ENCODE measurements around the gene OR6C1.

- PRO-cap: bidirectional peak, plus-strand start at chr12:54259724, minus-strand start at chr12:54259586
Observed at GRCh38 chr12:54258996-54259905, 20.7 kb downstream of the CBX5 start.

DNA sequence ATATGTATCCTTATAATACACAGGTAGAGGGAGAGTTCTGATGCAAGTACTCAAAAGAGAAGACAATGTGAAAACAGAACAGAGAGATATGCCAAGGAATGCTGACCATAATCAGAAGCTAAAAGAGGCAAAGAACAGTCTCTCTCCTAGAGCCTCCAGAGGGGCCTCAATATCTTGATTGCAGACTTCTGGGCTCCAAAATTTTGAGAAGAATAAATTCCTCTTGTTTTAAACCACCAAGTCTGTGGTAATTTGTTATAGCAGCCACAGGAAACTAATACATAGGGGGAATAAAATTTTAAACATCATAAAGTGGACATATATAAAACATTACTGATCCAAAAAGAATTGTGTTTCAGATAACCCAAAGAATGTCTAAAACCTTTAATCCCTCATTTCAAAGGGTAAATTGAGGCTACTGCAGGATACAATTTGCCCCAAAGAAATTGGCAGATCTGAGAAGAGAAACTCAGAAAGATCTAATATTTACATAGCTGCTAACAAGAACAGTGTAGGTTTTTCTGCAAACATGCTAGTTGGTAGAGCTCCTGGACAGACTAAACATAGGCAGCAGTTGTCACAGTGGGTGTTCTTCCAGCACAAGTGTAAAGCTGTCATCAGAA, 6.2 kb downstream of the CBX5 start:
- PRO-cap: no peak

DNA sequence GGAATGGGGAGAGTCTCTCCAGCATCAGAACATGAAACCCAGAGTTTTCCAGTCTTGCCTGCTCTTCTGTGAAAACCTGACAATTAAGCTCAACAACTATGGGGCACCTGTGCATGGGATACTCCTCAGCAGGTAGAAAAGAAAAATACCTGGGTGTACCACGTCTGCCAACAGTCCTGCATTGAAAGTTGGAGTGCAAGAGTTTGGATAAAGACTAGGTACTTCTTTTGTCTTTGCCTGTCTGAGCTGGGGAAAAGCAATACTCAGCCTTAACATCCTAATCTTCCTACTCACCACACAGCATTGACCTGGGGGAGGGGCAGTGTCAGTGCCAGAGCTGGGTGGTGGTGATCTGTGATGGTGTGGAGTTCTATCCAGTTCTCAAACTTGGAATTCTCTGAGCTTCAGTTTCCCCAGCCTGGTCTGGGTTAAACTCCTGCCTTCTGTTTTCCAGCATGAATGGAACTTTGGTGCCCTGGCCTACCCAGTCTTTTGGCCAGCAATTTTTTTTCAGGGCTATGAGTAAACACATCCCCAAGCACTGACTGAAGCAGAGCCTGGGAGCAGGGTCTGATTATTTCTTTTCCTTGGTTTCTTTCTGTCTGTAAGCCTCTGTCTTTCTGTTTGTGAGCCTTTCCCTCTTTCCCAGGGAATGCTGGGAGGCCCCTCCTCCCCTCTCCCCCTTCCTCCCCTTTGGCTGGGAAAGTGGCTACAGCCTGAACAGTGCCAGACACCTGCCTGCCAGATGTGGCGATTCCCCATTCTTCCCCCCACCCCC, 11.4 kb downstream of the GPR84 start:
- PRO-cap: no peak

DNA sequence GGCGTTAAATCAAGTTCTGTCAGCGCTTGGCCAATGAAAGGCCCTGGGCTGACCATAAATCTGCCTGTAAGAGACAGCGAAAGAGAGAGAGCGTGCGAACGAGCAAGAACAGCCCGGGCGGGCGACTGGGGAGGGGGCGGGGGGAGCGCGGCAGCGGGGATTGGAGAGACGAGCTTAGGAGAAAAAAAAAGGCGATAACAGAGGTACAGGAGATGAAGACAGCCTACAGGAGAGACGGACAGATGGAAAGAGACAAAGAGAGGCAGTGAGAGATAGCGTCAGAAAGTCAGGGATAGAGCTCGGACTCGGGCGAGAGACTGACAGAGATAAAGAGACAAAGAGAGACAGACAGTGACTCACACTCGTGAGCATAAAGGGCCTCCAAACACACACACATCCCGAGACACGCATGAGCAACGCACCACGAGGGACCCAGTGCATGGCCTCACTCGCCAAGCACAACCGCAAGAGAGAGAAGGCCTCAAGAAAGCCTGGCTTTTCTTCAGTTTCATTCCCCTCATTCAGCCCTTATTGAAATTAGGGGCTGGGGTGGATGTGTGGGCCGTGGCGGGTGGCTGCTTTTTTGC, 4.9 kb downstream of the GPR84 start:
- PRO-cap: bidirectional peak, plus-strand start at position 206 of the sequence, minus-strand start outside the sequence; bidirectional peak, plus-strand start at position 401 of the sequence, minus-strand start at position 471 of the sequence

DNA sequence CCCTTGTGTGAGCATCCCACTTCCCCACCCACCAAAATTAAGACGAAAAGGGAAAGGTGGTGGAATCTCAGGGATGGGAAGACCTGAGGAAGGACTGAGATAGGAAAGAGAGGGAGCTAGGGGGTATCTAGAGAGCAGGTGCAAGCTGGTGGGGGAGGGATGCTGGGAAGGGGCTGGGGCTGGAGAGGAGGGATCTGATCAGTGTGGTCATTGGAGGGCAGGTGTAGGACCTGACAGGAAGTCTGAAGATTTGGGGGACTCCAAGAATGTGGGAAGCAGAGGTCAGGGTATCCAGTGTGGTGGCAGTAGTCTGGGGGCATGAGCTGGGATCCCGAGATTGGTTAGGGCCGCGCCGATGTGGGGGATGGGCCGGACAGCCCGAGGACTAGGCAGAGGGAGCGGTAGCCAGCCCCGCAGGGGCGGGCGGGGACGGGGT, 5.9 kb downstream of the ZNF385A start:
- PRO-cap: no peak

DNA sequence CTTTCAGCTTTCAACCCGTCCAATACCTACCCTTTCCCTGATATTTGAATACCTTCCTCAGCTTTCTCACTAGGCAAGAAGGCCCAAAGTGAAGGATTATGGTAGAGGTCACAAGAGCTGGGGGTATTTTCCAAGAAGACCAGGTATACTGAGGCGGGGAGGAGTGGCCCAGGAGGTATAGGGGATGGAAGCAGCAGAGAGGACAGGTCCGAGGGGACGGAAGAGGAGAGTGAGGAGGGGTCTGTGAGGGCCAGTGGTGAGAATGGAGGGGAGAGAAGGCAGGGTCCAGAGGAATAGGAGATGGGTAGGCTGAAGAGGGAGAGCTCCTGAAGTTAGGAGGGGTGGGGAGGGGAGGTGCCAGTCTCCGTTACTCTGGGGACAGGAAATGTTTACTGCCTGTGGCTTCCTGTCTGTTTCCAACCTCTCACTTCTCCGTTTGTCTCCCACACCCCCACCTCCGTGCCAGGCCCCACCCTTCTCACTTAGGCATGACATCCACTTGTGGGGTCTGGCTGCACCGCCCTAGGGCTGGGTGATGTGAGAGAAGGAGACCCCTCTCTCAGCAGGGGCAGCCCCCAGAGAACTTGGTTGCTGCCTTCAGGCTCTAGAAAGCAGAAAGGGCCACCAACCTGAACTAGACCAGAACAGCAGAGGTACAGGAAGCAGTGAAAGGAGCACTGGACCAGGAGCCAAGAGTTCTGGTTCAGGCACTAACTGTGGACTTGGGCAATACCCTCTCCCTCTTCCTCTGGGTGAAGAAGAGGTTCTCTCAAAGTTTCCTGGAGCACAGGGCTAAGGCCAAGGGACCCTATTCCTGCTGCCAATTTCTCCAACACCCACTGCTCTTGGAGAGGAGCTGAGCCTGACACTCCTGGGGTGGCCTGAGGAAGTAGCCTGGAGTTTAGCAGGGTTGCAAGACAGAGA, 5.7 kb downstream of the ITGA5 start:
- PRO-cap: bidirectional peak, plus-strand start at position 481 of the sequence, minus-strand start at position 328 of the sequence

DNA sequence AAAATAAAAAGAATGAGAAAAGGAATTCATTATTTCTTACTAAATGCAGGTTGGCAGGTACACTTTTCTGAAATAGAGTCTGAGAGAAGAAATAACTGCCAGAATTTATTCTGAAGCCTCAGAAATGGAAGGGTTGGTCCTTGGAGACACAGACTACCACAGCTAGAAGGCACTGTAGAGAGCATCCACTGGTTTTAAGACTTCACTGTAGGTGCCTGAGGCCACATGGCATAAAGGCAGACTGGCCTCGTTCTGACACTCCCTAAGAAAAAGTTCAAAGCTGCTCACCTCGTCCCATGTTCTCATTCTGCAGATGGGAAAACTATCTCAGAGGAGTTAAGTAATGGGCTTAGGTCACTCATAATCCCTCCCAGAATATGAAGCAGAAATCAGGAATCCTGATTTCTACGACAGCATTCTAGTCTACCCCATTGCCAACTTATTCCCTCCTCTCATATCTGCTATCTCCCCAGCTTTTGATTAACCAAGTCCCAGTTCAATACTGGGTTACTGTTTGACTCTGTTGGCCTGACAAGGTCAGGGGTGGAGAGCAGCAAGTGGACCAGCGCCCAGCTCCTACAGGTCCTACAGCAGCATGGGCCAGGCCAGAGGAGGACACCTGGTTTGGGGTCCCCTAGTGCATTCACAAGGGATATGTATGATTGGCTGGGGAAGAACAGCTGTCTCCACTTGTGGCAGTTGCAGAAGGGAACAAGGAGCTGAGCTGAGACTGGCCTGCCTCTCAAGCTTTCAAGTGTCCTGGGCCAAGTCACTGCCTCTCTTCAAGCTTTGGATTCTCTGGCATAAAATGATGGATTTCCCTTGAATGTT, 3.7 kb downstream of the ITGA5 start:
- PRO-cap: bidirectional peak, plus-strand start at position 205 of the sequence, minus-strand start at position 169 of the sequence; bidirectional peak, plus-strand start at position 740 of the sequence, minus-strand start at position 611 of the sequence

DNA sequence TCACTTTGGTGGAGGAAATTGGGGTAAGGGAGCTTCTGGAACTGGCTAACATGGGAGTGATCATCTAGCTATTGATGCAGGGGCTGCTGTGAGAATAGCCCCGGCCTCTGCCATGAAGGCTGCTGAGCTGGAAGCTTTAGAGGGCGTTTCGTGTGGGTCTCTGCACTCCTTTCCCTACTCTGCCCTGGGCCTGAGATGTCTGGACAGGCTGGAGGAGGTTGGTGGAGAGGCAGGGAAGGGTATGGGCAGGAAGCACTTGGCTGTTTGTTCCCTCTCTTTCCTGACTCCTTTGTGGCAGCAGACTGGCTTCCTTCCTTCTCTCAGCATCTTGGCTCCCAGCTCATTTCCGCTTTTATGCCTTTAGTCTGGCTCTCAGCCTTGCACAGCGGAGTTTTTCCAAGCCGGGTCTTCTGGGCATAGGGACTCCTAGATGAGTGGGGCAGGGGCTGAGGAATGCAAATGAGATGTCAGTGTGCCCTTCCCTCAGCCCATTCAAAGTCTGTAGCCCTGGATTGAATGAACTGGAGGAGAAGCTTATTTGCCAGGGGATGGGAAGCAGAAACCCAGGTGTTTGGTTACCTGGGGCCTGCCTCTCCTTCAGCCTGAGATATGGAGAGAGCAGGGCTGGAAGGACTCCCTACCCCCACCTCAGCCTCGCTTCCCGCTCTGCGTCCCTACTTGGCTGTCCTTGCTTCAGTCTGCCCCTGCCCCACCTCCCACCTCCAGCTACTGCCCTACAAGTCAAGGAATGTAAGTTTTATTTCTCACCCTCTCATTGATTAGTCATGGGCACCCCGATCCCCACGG, 9.0 kb upstream of the ITGA5 start:
- PRO-cap: no peak

DNA sequence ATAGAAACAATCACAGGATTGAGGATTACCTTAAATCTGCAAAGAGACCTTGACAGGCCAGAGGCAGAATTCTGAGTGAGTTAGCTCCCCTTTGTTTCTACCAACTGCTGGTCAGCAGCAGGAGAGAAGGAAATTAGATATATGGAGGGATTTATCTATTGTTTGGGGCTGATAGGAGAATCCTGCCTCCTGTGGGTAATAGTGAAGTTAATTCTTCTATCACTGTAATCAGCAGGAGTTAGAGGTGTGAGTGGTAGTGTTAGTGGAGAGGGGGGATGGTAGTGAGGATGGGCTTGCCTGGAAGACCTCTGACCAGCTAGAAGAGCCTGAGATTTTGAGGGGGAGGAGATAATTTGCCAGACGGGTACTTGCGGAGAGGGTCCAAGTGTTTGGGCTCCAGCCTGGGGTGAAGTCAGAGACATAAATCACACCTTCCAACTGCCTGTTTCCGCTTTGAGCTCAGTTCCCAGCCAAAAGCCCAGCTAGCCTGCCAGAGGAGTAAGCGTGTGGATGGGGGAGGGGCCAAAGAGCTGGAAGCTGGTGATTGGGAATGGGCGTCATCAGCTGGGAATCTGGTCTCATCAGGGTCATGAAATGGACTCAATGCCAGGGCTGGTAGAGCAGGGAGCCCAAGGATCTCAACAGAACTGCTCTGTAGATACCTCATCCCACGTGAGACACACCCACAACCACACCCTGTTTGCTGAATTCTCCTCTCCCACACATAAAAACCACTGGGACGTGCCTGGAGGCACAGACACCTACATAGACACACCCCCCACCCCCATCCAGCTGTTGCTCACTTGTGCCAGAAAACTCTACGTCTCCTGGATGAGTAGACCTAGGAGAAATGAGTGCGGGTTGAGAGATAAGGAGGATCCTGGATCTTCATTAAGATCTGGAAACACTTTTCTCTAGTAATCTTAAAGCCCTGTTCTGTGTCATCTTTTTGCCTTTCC, 13.1 kb upstream of the ITGA5 start:
- PRO-cap: no peak

GRCh38 chr12:54522928-54523844, 25.6 kb downstream of the NCKAP1L start:
- PRO-cap: no peak

DNA sequence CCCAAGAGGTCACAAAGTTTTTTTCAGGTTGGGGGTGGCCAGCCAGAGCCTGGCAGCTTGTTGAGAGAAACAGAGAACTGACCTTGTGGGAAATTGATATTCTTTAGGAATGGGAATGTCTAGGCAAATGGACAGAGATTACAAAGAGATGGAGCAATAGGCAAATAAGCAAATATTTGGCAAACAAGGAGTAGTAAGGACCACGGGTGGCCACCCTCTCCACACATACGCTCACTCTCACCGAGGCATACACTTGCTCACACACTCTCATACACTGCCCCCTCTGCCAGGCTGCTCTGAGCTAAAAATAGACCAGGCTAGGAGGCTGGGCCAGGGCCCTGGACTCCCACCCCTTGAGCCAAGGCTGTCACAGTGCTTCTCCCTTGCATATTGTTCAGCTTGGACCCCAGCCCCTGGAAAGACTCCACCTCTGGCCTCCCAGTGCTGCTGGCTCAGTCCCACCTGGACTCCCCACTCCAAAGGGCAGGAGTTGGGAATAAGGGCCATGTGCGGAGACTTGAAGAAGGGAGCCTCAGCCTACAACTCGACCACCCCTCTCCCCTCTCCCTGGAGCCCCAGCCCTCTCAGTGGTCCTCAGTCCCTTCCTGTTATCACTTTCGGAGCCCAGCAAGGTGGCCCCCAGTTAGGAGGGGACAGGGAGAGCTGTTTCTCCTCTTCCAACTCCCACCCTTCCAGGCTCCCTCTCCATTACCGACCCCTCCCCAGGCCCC, 1.0 kb downstream of the PPP1R1A start:
- PRO-cap: no peak

DNA sequence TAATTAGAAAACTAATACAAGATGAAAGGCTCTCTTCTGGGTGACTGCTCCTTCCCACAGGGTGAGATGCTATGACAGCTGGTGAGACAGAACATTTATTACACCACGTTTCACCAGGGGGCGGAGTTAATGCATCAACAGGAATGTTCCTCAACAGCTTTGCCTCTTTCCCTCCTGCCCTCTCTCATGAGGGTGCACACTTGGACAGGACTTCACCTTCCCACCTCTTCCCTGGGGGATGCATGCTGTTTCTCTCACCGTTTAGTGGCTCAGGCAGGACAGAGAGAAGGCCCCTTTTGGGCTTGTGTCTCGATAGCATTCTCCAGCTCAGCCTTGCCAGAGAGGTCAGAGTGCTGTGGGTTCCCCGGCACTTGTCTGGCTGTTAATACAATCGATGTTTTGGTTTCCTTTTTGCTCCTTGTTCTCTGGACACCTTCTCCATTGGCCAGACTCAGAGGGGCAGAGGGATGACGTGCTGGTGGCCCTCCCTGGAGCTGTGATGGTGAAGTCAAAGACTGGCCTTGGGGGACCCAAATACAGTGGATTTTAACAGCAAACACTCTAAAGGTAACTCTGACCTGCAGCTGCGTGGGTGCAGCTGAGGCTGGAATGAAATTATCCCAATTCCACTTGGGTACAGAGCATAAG, 13.5 kb upstream of the PPP1R1A start:
- PRO-cap: no peak

- PRO-cap: no peak
Observed at GRCh38 chr12:55101916-55102327, 24.3 kb upstream of the OR9K2 start.

DNA sequence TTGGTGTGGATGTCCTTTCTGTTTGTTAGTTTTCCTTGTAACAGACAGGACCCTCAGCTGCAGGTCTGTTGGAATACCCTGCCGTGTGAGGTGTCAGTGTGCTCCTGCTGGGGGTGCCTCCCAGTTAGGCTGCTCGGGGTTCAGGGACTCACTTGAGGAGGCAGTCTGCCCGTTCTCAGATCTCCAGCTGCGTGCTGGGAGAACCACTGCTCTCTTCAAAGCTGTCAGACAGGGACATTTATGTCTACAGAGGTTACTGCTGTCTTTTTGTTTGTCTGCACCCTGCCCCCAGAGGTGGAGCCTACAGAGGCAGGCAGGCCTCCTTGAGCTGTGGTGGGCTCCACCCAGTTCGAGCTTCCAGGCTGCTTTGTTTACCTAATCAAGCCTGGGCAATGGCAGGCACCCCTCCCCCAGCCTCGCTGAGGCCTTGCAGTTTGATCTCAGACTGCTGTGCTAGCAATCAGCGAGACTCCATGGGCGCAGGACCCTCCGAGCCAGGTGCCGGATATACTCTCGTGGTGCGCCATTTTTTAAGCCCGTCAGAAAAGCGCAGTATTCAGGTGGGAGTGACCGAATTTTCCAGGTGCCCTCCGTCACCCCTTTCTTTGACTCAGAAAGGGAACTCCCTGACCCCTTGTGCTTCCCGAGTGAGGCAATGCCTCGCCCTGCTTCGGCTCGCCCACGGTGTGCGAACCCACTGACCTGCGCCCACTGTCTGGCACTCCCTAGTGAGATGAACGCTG, 40.7 kb downstream of the OR9K2 start:
- PRO-cap: no peak

- PRO-cap: no peak
Observed at GRCh38 chr12:55314174-55314608, at the start of gene OR6C1. Gene OR6C1 (plus strand): TSS chr12:55314343.

DNA sequence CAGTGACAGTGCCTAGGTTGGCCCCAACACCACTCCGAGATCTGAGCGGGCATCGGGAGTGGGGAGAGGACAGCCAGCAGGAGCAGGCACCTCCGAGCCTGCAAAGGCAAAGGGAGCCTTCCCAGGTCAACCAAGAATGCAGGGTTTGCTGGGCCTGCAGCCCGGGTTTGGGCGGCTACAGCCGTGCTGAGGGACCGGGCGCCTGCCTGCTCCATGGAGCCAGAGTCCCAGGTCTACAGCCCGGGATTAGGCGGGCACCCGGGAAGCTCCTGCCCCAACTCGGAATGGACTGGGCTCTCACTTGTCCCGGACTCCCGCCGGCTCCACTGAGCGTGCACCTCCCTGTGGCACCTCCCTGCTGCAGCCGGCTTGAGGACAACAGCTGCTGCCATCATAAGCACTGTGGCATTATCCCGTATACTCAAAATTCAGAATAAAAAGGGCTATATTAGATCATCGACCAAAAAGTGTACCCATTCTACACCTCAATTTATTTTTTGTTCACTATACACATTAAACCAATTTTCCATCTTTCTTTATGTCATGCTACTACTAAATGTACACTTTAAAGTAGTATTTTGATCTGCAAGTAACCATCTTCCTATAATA, 7.8 kb upstream of the OR6C65 start:
- PRO-cap: no peak

- PRO-cap: no peak
Observed at GRCh38 chr12:55658268-55658992, 21.7 kb downstream of the OR10P1 start.

DNA sequence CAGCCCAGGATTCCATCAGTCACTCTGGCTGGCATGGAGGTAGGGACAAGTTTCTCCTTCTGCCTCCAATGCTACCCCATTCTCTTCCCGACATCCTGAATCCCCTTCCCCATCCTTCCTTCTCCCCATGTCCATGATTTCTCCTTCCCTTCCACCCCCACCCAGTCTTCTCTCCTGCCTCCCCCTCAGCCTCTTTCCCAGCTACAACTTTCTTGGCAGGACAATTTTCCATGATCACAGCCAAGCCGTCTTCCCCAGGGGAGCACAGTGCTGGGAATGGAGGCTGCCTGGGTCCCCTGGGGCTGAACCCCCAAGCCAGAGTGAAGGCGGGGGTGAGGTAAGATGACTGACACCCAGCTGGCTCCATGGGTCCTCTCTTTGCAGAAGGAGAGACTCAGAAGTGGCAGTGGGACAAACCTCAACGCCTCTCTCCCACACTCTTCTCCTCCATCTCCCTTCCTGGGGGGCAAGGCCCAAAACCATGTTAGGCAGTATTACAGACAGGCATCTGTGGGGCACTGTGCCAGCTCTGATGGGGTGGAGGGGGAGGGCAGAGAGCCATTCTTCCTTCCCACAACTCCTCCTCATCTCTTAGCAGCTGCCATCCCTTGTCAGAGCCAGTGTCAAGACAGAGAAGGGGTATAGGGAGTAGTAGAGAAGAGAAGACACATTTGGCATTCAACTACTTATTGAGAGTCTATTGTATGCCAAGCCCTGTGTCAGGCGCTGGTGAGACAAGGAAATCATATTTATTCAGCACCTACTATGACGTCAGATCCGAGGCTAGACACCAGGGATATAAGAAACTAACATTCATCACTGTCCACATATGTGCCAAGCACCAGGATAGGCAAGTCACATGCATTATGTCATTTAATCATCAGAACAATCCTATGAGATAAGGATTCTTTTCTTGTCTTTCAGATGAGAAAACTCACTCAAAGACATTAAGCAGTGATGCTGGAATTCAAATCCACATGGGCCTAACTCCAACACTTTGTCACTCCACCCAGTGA, 3.6 kb downstream of the ITGA7 start:
- PRO-cap: no peak

DNA sequence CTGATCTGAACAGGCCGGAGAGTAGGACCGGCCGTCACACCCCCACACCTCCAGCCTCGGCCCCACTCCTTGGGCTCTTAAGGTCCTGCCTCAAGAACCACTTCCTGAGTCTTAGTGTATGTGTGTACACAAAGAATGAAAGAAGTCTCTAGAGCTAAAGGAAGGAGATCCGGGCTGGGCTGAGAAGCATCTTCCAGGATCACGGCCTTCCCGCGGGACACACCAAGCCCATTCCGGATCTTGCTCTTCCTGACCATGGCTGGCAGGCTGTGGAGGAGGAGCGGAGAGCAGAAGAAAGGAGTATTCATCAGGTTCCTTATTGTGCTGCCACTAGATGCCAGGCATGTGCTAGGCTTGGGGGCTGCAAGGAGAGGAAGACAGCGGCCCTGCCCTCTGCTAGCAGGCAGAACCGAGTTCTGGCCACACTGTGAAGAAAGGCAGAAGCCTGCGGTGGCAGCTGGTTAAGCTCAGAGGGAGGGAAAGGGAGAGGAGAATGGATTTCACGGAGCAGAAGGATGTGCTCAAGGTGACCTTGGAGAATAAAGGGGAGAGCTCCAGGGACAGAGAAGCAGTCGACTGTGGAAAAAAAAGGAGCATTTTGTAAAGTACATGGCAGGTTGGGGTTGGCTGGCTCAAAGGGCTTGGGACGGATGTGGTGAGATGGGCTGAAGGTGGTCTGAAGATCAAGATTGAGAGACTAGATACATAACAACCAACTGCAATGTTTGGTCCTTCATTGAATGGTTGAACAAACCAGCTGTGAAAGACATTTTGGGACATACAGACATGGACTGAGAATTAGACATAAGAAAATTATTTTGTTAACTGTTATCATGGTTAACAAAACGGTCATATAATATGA, 1.4 kb upstream of the CD63 start:
- PRO-cap: no peak

GRCh38 chr12:55829896-55831130, 926 bp upstream of the DNAJC14 start:
- PRO-cap: unidirectional peak, plus-strand start at chr12:55829977